ENCODE measurements around a stretch of chr7.

DNA sequence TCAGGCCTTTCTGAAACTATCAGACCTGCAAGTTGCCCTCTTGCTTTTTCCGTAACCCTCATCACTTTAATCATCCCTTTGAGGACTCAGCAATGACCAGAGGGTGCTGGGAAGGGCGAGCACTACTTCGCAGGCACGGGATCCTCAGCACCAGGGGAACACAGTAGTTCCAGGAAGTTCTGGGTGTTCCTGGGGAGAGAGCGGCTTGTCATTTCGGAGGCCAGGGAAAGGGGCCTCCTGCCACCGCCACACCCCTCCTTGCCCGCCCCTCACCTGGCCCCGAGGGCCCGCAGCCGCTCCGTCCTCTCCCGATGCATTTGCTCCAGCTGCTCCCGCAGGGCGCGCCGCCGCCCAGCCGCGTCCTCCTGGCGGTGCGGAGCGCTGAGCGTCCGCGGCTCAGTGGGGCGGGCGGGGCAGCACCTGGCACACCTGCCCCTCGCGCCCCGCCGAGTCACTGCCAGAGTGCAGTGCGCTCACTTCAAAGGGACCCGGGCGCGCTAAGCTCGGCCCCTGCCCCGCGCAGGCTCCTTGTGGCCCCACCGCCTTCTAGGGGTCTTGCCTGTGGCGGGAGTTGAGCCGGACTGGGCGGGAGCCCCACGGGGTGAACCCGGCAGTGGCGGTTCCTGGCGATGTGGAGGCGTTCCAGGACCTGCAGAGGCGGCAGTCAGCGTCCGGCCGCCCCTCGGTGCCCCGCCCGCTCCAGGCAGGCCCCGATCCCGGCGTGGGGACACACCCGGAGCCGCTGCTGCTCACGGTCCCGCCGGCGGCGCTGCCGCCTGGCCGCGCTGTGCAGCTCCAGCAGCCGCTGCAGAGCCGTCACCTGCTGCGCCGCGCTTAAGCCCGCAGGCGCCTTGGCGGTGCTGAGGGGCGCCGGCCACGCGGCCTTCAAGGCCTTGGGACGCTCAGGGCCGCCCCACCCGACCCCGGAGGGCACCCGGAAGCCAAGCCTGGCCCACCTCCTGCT, 3.0 kb downstream of the ATP6V1FNB start:
- RAMPAGE, long total RNA = no peak
- RRBS = 2% methylated on average over 38 of the region's 85 CpGs

DNA sequence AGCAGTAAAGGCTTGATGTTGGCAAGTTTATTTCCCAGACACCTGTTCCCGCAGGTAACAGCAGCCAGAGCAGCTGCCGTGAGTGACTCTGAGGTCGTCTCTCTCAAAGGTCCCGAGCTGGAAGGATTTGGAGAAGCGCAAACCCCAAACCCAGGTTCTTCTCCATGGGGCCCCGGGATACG, 490 bp upstream of the SMO start:
- RAMPAGE, long total RNA = no peak
- RRBS = no CpG with 5 or more reads among the region's 7 CpGs

GRCh38 chr7:129438331-129439443, 4.5 kb downstream of the STRIP2 start:
- RAMPAGE, long total RNA = no peak
- RRBS = no CpG with 5 or more reads among the region's 10 CpGs

DNA sequence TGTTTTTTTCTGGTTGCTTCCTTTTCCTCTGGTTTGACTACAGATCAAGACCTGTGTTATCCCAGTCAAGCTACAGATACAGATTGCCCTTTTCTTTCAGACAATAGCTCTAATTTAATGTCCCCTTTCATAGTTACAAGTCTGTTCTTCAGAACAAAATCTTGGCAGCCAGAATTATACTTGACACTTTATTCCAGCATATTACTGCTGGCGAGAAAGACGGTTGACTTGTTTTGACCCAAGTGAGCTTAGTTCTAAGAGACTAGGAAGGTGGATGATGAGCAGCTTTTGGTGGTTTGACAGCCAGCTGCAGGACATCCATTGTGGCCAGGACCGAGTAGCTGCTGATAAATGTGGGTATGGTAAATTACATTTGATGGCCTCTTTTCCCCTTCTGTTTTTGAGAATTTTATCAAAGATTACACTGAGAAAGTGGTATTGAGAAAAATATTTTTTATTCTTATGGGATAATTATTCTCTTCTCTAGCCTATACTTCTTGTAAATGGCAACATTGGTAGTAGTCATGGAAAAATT, 26.7 kb downstream of the NRF1 start:
- RAMPAGE, long total RNA = no peak
- RRBS = no CpG with 5 or more reads among the region's 3 CpGs

GRCh38 chr7:129775493-129776044, 164.0 kb downstream of the NRF1 start:
- RAMPAGE, long total RNA = no peak
- RRBS = 28% methylated on average over 2 of the region's 11 CpGs

DNA sequence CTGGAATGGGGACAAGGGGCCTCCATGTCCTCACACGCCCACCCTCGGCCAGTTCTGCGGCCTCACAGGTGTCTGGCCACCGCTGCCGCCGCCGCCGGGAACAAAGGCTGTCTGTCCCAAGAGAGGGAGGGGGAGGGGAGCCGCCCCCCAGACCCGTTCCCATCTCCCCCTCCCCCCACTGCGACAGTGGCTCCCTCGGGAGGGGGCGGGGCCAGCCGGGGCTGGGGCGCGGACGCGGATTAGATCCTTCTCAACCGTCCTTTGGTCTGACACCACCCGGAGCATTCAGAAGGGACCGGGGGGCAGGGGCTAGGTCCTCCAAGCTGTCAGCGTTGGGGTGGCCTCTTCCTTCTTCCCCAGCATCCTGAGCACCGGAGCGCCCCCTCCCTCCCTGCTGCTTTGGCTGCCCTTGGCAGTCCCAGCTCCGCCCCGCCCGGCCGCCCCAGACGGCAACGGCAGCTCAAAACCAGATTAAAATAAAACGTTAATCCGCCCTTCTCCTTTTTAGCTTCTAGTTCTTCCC, 169.3 kb downstream of the NRF1 start:
- RAMPAGE, long total RNA = no peak
- RRBS = 4% methylated on average over 14 of the region's 32 CpGs

DNA sequence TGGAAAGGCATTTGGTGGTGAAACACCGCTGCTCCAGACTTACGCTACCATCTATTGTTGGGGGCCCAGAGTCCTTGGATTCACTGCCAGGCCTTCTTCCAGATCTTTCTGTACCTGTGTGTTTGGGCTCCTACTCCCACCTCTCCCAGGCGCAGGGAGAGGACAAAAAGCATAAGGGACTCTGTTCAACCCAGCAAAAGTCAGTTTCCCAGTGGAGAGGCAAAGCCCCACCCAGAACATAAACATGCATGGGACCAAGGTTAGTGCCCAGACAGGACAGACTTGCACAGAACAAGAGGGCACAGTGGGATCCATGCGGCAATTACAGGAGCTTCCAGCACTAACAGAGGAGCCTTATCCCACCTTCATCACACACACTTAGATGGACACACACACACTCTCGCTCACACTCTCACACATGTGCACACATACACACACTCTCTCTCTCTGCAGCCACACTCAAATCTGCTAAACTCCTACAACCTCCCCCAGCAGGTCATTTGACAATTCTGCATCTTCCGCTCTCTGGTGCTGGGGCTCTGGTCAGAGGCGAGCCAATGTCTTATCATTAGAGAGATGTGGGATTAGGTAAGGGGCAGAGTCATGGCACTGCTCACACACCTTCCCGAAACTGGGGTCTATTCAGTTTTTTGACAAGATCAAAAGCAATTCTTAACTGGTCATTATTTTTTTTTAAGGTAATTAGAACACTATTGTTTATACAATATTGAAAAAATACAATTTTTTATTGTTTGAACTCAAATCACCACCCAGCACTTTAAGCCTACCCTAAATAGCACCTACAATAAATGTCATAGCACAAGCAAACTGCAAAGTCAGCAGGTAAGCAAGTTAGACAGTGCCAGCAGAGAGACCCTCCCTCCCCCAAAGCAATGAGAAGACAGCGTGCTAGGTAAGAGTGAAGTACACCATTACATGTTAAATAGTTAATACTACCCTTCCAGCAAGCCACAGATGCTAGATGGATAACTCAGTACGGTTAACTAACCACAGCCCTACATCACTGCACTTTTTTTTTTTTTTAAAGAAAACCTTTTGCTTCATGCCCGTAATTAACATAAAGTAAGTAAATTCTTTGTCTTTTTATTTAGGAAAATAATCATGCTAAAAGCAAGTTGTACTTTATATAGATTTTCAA, 120.3 kb downstream of the UBE2H start:
- RAMPAGE, long total RNA = no peak
- RRBS = no CpG with 5 or more reads among the region's 11 CpGs

DNA sequence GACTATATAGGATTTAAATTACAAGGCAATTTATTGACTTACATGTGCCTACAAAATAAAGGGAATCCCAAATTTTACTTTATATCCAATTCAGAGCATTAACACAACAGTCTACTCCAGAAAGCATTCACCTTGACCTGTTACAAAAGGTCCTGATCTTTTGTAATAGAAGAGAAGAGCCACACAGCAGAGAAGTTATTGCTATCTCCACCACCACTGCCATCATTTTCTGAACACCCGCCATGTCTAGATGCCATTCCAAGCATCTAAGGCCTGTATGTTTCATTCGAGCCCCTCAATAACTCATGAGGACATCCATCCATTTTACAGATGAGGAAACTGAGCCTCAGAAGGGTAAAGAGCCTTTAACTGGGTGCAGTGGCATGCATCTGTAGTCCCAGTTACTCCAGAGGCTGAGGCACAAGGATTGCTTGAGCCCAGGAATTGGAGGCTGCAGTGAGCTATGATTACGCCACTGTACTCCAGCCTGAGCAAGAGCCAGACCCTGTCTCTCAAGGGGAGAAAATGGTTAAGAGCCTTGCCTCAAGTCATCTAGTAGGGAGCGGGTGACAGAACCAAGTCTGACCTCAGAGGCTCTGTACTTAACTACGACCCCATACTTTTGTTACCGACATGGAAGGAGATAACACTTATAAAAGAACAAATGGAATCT, 39.3 kb downstream of the UBE2H start:
- RAMPAGE, long total RNA = no peak
- RRBS = no CpG with 5 or more reads among the region's 6 CpGs

- RAMPAGE, long total RNA = no peak
- RRBS = 6% methylated on average over 1 of the region's 6 CpGs
These were observed 1.5 kb downstream of the UBE2H start for GRCh38 chr7:129950965-129951879.

DNA sequence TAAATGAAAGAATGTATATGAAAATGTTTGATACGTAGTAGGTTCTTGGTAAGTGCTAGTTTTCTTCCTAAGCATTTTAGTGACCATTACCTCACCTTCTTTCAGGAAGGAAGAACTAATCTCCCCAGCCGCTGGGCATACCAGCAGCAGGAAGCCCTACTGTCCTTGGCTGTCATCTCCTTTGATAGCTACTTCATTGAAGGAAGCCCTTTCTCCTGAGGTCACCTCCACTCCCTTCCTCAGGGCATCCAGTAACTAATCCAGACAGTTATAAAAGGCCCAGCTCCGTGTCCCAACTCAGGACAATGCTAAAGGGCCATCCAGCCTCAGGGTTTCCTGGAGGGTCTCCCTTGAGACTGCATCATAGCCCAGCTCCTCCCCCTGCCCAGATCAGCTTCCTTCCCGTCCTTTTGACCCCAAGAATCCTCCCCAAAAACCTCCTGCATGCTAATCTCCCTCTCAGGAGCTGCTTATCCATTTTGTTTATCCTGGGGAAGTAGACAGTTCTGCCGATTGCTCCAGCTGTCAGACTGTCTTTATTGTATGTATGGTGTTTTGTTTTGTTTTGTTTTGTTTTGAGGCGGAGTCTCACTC, 8.3 kb upstream of the ZC3HC1 start:
- RAMPAGE, long total RNA = no peak
- RRBS = no CpG with 5 or more reads among the region's 6 CpGs

GRCh38 chr7:130071047-130071880, 930 bp downstream of the KLHDC10 start:
- RAMPAGE, long total RNA = no peak
- RRBS = no CpG with 5 or more reads among the region's 10 CpGs

DNA sequence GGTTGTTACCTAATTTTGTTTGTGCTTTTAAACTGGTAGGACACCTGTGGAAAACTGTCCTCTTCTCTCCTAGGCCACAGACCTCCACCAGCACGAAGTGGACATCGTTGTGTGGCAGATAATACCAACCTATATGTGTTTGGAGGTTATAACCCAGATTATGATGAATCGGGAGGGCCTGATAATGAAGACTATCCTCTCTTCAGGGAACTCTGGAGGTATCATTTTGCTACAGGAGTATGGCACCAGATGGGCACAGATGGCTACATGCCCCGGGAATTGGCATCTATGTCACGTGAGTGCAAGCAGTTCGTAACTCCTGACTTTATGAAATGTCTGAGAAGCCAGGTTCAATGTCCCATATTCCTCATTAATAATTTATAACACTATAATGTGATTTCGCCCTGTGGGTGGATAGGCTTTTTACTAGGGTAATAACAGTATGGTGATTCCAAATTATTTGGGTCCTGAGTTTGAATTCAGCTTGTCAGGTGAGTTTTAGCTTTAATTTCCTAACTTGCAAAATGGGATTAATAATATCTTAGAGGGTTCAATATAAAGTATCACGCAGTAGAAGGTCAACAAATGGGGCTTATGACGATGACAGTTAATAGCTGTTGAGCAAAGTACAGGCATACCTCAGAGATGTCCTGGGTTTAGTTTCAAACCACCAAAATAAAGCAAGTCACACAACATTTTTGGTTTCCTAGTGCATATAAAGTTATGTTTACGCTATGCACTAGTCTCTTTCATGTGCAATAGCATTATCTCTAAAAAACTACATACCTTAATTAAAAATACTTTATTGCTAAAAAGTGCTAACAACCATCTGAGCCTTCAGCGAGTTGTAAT, 46.3 kb downstream of the KLHDC10 start:
- RAMPAGE, long total RNA = no peak
- RRBS = no CpG with 5 or more reads among the region's 11 CpGs

GRCh38 chr7:130140866-130141434, 64.3 kb downstream of the TMEM209 start:
- RAMPAGE, long total RNA = no peak
- RRBS = 50% methylated on average over 7 of the region's 40 CpGs

DNA sequence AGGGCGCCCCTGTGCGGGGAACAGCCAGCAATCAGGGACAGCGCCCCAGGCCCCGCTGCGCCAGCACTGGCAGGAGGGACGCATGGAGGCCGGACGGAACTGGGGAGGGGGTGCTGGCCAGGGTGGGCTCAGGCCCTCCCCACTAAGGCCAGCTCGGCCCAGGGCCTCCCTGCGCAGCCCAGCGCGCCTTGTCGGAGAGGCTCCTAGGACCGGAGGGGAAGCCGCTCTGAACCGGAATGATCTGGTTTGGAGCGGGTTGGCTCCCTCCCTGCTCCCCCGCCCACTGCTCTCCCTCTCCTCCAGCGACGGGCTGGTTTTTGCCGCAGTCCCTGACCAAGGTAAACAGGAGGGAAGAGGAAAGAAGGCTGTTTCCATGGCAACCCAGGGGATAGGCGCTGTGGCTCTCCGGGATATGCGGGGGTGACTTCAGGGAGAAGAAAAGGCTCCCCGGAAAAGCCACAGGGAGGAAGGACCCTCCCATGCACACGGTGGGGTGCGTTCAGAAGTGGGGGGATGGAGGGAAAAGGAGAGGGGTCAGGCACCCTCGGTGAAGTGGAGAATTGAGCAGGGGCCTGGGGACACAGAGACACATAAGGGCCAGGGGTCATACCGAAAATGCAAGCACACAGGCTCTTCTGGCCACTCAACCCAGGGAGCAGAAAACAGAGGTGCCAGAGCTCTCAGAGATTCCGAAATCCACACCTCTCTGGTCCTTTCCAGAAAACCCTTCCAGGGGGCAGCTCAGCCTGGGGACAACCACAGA, 63.6 kb downstream of the TMEM209 start:
- RAMPAGE, long total RNA = no peak
- RRBS = 2% methylated on average over 6 of the region's 30 CpGs

DNA sequence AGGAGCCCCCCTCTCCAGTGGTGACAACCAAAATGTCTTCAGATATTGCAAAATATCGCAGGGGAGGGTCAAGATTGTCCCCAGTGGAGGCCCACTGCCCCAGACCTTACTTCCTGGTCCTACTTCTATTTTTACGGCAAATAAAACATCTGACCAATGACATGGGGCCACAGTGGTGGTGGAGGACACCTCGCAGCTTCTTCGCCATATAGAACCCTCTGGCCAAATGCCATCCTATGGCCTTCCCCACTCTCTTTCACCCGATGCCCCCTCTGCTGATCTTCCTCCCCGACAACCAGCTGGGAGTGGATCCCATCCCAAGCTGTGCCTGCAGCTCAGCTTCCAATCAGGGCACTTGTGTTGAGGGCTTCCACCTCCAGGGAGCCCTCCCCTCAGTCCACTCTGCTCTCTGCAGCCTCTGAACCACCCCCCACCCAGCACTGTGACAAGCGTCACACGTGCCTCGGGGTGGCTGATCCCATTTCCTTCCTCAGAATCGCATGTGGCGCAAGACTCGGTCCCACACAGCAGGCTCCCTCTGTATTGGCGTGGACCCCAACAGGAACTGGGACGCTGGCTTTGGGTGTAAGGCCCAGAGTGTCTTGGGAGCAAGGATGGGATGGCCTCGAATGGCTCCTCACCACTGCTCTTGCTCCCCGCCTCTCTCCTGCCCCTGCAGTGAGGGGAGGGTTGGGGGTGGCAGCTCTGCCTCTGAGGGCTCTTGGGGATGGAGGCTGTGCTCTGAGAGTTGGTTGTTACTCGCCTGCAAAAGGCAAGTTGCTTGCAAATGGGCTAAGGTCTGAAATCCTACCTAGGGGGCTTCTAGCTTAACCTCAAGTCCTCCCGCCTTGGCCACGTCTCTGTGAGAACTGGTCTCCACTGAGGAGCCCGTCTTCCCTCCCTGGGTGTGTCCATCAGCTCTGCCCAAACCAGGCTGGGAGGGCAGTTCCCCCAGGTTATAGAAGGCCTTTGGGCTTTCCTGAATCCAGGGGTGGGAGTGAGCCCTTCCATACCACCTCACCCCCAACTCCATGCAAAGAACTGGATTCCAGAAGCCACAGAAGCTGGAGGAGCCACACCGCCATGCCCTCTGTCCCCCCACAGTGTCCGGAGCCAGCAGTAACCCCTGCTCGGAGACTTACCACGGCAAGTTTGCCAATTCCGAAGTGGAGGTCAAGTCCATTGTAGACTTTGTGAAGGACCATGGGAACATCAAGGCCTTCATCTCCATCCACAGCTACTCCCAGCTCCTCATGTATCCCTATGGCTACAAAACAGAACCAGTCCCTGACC, 4.2 kb downstream of the CPA1 start:
- RAMPAGE, long total RNA = no peak
- RRBS = no CpG with 5 or more reads among the region's 25 CpGs

DNA sequence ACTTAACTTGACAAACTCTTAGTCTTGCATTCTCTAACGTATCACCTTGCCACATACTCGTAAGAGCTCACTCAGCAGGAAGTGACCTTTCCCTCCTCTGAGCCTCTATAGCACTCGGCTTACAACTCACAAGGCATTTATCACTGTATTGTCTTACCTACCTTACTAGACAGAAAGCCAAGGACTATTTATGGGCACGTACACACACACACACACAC, 21.2 kb downstream of the CEP41 start:
- RAMPAGE, long total RNA = no peak
- RRBS = no CpG with 5 or more reads among the region's 4 CpGs

DNA sequence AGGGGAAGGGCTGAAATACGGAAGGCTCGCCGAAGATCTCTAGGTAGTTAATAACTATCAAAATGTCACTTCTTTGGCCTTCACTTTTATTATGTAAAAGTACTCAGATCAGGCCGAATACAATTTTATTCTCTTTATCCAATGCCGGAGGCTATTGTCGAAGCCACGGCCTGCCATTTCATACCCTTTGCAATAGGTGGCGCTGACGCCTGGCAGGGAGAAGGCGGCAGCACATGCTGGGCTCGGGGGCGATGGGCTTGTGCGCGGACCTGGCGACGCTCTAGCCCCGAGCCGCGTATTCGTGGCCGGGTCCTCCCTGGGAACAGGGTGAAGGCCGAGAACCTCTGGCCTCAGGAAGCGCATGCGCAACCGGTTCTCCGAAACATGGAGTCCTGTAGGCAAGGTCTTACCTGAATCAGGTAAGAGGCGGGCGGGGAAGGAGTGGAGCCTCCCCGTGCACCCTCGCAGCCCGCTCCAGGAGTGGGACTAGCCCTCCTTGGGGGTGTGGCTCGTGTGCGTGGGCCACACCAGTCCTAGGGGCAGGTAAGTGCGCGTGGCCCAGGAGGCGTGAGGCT, 5.8 kb upstream of the MEST start:
- RAMPAGE, long total RNA = start-site peak on the plus strand centred at position 305 of the sequence, 135 bp wide, 275 and 294 reads in 2 replicates
- RRBS = 11% methylated on average over 5 of the region's 36 CpGs

GRCh38 chr7:130488829-130489705, 2.8 kb upstream of the MEST start:
- RAMPAGE, long total RNA = no peak
- RRBS = no CpG with 5 or more reads among the region's 9 CpGs

DNA sequence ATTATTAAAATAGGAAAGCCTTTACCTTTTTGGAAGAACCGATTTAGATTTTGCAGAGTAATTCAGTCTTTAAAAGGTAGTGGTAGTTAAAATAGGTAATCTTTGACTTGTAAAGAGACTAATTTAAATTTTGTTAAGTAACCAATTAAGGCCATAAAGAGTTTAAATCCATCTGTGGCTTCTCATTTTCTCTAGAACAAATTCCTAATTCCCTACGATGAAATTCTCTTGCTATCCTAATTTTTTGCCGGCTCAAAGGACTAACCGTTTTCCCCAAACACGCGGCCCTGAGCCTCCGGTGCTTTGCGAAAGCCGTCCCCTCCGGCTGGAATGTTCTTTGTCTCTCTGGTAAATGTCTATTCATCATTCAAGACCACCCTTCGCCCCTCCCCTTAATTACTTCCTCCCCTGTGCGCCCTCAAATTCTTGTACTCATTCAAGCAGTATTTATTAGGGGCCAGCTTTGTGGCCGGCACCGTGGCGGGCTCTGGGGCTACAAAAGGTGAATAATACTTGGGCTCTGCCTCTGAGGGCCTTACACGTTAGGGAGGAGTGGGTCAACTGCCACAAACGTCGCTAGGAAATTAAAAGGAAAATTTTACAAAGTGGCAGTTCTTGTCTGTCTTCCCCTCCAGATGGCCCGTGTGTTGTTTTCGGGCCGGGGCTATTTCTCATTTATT, 1.7 kb upstream of the MEST start:
- RAMPAGE, long total RNA = no peak
- RRBS = 41% methylated on average over 5 of the region's 21 CpGs

GRCh38 chr7:130490746-130491587, 918 bp upstream of the MEST start:
- RAMPAGE, long total RNA = no peak
- RRBS = 29% methylated on average over 20 of the region's 54 CpGs

Measured in cardiac muscle cell (in vitro differentiated cells and primary cell).